Left colon (tissue), 1 donor: ENCODE data around the genes EPB41L2 and MOXD1.

DNA sequence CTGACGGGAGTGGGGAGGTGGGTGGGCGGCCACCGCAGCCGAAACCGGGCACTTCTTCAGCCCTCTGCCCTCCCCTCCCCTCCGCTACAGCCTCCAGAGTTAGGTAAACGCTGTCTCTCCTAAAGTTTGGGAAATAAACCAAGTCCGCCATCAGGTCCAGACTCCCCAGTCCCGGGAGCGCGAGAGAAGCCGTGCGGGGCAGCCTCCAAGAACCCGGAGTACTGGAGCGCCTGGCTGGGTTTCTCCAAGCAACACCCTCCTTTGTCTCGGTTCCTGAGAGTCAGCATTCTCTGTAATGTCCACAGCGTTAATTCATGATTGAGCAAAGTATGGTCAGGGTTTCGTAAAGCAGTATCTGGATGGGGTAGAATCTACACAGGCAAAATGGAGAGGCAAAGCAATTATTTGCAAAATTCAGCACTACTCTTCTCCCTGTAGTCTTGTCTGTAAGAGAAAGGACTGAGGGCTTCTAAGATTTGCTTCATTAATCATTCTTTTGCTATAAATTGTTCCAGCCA is 787 bp downstream of the TMEM200A start:
- PRO-cap: unidirectional peak, minus-strand start at position 263 of the sequence

- PRO-cap: no peak
Observed at GRCh38 chr6:130396312-130396561, 30.4 kb downstream of the TMEM200A start.

DNA sequence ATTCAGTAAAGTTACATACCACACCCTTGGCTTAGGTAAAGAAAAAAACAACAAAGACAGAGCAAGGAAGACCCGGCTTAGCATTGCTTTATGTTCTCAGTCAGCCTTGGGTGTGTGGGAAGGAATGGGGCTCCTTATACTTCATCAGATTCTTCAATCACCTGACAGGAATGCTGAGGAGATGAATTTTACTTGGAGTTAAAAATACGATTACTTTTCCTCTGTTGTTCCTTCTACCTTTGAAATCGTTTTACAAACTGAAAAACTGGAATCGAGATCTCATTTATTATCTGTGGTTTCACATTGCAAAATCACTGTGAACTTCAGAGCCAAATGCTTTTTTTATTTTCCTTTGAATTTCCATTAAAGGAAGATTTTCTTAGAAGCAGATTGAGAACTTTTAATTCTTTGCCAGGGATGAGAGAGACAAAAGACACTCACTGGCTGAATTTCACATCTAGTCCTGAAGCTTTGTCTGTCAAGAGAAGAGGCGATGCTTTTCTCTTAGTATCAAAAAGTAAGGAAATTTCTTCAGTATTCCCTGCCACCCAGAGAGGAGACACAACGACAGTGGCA is 141.7 kb downstream of the TMEM200A start:
- PRO-cap: no peak

DNA sequence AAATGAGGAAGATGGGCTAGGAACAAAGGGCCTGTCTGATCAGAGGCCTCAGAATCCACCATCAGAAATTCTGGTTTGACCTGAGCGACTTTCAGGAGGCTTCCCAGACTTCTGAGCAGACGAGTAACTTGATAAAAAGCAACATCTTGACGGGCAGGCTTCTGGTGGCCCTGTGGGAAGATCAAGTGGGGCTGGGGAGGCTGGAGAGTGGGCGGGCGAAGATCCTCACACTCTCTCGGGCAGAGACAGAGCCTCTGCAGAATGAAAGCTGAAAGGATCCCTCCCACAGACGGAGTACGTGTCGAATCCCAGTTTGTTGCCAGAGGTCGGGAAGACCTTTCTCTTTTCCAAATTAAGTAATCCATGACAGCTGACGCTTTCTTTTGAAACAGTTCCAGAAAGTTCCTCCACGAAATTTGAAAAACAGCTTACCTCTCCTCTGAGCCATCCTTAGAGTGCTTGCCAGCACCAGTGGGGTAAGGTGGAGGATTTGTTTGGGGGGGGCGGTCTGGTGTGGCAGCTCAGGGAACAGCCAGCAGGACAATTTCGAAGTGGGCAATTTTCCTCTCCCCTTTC is 155.7 kb upstream of the SMLR1 start:
- PRO-cap: no peak

GRCh38 chr6:130882320-130882863 is 55.2 kb downstream of the SMLR1 start:
- PRO-cap: unidirectional peak, plus-strand start at chr6:130882596

- PRO-cap: bidirectional peak, plus-strand start at chr6:131063474, minus-strand start at chr6:131063245
Observed at GRCh38 chr6:131062720-131063332, at the start of gene EPB41L2. Gene EPB41L2, minus strand, starts transcription at chr6:131063245.

DNA sequence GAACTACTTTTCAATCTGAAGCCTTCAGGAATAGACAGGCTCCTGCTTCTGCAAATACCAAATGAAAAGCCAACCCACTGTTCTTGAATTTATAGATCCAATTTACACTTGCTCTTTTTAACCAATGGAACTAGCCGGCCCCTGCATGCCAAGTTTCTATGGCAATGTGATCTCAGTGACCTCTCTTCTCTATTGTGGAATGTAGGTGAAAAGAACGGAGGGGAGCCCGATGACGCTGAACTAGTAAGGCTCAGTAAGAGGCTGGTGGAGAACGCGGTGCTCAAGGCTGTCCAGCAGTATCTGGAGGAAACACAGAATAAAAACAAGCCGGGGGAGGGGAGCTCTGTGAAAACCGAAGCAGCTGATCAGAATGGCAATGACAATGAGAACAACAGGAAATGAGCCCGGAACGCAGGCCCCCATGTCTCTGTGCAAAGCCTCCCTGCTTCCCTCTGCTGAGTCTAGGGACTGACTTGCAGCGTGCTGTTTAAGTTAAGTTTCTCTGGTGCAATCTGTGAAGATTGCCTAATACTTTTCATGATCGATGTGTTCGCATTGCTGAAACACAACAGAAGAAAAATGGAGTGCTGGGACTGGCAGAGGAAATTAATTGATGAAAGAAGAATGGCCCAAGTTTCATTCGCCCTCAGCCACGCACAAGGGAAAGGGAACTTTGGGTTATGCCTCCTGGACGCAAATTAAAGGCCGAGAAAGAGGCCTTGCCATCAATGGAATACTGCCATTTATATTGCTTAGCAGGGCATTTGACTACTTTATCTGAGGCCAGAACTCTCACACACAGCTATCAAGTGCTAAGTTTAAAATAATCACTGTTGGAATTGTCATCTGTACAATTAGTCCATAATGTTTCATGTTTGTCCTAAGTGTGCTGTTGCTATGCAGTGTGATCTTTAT is 146.3 kb downstream of the AKAP7 start:
- PRO-cap: no peak

DNA sequence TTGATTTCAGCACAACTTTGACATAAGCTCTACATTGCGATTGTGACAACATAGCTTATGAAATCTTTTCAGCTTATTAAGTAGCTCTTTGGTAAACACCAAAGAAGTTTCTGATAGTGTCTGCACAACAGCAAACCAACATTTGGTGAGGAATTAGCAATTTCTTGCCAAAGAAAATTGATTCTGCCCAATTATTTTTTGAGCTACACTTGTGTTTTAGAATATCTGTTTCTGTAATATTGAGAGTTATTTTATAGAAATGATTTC is 147.2 kb downstream of the AKAP7 start:
- PRO-cap: no peak

GRCh38 chr6:131510041-131510685 is 62.9 kb upstream of the ARG1 start:
- PRO-cap: no peak

DNA sequence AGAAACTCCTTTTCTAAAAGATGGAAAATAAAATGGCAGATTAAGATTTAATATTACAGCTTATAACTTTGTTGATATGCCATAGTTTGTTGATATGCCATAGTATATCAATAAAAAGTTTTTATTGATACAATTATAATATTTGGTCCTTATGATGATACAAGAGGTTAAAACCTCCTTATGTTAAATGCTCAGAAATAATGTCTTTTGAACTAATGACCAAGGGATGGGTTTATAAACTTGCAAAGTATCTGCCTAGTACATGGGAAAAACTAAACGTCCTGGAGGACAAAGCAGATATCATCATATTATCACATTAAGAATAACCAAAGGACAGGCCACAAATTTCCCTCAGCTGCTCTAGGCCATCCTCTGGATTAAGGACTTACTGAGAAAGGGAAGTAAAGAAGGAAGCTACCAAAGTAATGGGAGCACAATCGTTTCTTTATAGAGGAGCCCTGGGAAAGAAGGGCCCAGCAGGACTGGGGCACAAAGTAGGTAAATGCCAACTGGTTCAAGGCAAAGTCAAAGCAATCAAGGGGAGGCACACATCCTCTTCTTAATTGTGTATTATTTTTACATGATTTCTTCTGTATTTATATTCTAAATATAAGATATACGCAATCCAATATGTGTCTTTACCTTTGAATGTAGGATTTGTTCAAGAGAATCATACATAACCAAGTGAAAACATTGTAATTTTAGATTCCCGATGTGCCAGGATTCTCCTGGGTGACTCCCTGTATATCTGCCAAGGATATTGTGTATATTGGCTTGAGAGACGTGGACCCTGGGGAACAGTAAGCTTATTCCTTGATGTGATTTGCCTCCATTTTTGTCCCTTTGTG is 9.1 kb downstream of the ARG1 start:
- PRO-cap: no peak

GRCh38 chr6:131844144-131844843 is 36.5 kb downstream of the ENPP1 start:
- PRO-cap: no peak

- PRO-cap: no peak
Observed at GRCh38 chr6:131849135-131849653, 41.4 kb downstream of the ENPP1 start.

DNA sequence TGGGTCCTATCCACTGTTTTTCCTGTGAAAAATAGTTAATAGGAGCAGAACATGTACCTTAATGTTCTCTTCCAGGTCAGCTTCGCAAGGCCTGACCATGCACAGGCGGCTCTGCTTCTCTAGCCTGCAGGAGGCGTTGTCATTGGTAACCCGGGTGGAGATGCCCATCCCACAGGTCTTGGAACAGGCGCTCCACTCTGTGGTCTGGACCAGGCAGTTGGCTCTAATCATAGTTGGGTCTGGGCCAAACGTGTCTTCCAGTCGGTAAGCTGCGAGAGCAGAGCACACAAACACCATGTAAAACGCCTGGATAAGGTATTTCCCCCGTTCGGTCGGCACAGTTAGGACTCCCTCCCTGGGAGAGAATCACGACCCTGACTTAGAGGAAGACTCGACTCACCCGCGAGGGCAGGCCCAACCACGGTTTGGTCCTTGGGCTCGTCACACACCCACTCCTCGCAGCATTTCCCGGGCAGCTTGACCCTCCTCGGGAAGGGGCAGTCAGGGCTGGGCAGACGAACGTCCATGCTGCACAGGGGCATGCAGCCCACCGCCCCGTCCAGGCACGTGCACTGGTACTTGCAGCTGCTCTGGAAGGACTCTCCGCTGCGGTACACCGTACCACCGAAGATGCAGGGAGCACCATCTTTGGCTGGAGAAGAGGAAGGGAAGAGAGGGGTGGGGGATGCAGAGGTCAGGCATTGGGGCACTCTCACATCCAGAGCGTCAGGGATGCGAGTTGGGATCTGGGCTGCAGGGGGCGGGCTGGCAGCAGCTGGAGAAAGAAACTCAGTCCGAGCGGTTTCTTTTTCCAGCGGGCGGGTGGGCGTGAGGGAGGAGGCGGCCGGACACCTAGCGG is 1.1 kb downstream of the CCN2 start:
- PRO-cap: bidirectional peak, plus-strand start at position 814 of the sequence, minus-strand start at position 785 of the sequence

DNA sequence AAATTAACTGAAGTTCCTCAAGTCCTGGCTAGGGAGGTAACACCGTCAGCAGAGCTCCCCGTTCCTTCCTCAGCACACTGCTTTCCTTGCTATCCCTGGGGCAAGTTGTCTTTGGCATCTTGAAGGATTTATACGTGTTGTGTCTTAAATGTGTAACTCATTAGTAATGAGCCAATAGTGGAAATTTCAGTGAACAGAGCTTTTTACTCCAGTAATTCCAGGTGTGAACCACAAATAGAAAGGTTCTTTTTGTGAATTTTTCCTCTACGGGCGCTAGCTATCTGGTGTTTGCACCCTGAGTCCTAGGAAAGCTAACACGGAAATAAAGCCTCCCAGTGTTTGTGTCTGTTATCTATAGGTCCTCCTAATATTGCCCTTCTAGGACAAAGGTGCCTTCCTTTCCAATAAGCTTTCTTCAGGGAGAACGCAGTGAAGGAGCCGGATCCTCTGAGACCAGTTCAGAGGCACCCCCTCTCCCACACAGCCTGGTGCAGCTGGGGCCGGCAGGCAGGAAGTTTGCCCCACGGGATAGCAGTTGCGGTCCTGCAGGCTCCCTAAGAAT is 126.3 kb downstream of the MOXD1 start:
- PRO-cap: no peak

- PRO-cap: no peak
Observed at GRCh38 chr6:132364175-132364624, 37.1 kb downstream of the MOXD1 start.

DNA sequence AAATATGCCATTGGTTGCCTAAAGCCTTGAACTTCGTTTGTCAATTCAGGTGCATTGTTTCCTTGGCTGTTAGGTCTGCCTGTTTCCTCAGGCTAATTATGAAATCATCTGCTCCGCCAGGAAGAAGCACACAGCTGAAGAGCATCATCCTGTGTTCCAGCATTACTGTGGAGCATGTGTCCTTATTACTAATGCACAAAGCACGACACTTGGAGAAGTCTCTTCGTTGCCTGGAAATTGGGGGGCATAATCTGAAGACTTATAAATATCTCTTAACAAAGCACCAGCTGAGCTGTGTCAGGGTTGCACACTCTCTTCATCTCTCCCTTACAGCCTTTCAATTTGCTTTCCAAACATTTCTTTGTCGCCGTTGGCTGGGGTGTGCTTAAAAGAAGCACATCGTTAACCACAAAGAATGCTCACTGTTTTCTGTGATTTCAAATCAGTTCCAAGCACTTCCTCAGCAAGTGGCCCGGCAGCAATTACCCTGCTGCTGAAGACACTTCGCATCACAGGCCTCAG is 9.5 kb downstream of the MOXD1 start:
- PRO-cap: no peak

DNA sequence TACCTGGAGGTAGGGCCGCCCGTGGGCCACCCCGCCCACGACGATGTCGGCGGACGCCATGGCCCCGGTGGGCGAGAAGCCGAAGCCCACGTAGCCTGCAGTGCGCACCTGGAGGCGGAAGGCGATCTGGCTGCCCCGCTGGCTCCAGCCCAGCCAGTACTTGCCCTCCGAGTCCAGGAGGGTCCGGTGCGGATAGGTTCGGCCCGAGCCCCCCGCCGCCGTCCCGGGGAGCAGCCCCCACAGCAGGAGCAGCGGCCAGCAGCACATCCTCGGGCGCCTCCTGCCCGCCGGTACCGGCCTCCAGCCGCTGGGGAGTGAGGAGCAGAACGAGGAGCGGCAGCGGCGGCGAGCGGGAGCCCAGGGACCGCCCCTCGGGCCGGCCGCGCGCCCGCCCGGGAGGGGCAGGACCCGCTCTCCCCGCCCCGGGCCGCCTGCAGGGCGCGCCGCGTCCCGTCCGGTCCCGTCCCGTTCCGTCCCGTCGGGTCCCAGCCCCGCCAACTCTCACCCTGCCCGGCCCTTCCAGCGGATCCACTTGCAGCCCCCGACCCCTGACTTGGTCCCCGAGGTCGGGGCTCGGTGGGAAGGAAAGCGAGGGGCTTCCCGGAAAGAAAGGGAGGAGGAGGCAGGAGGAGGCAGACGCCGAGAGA is at the start of gene MOXD1:
Gene MOXD1 (minus strand): TSS at position 316 of the 647 bp plus-strand sequence.
- PRO-cap: unidirectional peak, plus-strand start at position 248 of the sequence; bidirectional peak, plus-strand start at position 473 of the sequence, minus-strand start at position 316 of the sequence

GRCh38 chr6:132684324-132684609 is 25.3 kb upstream of the TAAR1 start:
- PRO-cap: no peak

DNA sequence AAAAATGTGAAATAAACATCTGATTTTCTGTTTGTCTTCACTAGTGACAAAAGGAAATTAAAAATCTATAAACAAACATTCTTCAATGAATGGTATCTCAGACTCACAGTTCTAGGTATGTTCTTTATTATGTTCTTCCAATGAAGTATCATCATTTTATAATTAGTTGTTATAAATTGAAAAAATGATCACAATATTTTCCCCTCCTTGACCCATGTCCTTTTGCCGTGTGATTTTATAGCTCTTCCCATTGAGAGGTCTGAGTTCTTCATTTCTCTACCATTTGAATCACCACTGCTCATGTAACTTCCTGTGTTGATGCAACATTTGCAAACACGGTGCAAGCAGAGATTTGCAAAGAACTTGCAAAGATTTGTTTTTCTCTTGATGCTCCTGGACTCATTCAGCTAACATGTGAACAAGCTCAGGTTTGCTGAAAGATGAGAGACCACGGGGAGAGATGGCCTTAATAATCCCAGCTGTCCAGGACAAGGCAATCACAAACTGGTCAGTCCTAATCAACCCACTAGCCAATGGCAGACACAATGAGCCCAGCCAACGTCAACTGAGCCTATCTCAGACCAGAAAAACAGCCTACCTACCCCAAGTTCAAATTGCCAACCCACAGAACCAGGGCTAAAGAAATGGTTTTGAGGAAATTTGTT is 8.6 kb downstream of the VNN2 start:
- PRO-cap: no peak

- PRO-cap: no peak
Observed at GRCh38 chr6:132822892-132823394, 8.6 kb downstream of the RPS12 start.